Foreskin fibroblast (primary cell): ENCODE measurements around the genes PI16, RNF8 and ZFAND3.

GRCh38 chr6:36954157-36955132 lies at the start of gene PI16:
Gene PI16 (plus strand): TSS chr6:36954738.
- RRBS, result no CpG with 5 or more reads among the region's 17 CpGs

DNA sequence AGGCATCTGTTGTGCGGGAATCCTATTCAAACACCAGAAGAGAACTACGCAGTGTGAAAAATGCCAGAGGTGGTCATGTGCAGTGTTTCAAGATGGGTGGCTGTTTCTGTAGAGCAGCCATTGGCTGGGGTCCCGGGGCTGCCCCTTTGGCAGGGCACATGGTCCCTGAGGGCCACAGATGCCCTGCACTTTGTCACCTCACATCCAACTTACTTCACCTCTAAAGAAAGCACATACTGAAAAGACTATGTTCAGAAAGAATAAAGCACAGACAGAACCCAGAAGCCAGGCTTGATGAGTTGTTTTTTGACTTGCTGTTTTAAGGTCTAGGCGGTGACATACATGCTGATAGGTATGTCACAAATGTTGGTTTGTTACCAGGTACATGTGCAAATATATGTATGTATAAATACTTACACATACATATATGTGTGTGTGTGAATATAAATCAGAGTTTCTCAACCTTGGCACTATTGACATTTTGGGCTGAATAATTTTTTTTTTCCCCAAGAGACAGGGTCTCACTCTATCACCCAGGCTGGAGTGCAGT lies 12.2 kb downstream of the MTCH1 start:
- RRBS, result no CpG with 5 or more reads among the region's 4 CpGs

DNA sequence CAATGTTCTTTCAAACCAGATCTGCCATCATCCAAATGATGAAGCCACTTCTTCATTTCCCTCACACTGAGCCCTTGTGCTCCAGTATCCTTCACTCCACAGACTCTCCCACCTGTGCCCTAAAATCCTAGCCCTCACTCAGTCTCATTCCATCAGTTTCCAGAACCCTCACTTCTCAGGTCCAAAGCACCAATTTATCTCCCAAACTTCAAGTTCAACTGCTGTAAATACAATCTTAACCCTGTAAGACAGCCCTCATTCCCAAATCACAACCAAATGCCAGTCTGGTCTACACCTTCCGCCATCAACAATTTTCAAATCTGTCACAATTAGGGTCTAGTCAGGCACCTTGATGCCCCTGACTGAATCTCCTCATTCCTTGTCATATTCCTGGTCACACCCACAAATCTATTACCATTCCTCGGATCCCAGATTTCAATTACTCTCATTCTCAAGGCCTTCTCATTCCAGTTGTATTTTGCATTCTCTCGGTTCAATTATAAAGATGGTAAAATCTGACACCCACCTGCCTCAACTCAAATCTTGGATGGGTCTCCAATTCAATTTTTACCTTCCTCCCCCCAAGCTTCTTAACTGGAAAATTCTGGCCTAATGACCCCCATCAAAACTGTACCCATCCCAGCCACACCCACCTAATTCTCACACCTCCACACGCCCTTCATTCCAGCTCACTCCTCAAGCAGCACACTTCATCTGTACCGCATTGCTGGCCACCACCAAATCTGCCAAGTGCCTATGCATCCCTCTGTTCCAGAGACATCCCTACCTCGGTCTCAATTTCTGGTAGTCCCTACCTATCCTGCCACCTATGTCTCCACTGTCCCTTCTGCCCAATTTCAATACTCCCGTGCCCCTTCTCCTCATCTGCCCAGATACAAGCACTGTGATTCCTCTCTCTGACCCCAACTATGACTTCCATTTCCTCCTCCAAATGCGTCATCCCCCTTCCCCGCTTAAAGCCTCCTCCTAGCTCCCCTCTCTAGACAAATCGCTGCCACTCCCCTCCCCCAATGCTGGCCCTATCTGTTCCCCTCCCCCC lies 1.6 kb downstream of the MTCH1 start:
- RRBS, result no CpG with 5 or more reads among the region's 10 CpGs

DNA sequence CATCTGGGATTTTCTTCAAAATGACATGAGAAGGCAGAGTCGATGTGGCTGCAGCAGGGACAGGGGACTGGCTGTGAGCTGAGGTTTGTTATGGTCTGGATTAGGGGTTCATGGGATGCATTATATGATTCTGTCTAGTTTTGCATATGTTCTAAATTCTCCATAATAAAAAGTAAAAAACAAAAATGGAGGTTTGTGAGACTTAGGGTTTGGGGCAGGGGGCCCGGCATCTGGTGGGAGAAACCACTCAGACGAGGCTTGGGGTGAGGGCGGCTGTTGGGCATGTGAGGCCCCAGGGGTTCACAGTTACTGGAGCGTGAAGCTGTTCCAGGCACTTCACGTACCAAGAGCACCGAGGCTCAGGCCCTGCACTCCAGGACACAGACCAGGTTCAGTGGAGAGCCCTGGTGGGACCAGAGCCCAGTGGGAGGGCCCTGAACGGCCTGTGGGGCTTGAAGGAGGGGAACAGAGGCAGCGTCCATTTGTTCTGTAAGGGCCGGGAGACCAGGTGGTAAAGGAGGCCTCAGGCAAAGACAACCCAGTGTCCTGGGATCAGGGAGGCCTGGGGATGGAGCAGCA lies 1.5 kb upstream of the FGD2 start:
- RRBS, result no CpG with 5 or more reads among the region's 10 CpGs

GRCh38 chr6:37029307-37029880 lies 23.9 kb downstream of the FGD2 start:
- RRBS, result no CpG with 5 or more reads among the region's 3 CpGs

DNA sequence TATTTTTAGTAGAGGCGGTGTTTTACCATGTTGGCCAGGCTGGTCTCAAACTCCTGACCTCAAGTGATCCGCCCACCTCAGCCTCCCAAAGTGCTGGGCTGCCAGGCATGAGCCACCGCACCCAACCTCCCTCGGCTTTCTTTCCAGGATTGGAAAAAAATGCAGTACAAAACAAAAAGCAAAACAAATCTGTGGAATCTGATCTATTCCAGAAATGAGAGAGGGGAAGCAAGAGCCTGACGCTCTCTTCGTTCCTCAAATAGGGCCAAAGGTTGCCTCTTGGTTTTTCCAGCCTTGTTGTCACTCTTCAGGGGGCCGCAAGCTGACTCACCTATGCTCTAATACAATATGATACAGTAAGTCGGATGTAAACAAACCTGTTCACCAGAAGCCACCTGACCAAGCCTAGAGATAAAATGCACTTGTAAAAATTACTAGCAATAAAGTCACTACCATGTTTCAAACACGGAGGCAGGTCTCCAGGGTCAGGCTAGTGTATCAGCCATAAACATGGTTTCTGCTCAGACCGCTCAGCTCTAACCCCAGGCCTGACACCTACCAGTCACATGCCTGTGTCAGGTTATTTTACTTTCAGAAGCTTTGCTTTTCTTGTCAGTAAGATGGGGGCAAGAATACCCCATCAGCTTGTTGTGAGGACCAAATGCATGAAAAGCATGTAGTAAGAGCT lies 65.4 kb upstream of the PIM1 start:
- RRBS, result no CpG with 5 or more reads among the region's 10 CpGs

GRCh38 chr6:37136089-37136749 lies 33.7 kb upstream of the PIM1 start:
- RRBS, result no CpG with 5 or more reads among the region's 5 CpGs

DNA sequence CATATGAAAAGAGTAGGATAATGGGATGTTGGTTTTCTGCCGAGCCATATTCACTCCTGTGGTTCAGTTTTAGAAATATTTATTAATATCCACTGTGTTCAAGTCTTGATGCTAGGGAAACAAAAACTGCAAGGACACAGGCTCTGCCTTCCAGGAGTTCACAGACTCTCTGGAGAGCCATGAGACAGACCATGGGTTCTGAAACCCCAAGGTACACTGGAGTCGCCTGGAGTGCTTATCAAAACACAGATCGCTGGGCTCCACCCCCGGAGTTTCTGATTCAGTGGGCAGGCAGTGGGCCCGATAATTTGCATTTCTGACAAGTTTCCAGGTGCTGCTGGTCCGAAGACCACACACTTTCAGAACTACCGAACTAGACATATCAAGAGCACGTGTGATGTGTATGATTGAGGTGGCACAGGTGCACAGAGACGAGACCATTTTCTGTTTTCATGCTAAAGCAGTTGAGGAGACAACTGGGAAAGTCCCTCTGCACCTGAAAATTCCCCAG lies 14.6 kb upstream of the PIM1 start:
- RRBS, result no CpG with 5 or more reads among the region's 9 CpGs

- RRBS, result no CpG with 5 or more reads among the region's 18 CpGs
These were observed 6.0 kb downstream of the PIM1 start for GRCh38 chr6:37175846-37176381.

- RRBS, result no CpG with 5 or more reads among the region's 4 CpGs
These were observed 17.4 kb upstream of the TBC1D22B start for GRCh38 chr6:37239950-37240767.

DNA sequence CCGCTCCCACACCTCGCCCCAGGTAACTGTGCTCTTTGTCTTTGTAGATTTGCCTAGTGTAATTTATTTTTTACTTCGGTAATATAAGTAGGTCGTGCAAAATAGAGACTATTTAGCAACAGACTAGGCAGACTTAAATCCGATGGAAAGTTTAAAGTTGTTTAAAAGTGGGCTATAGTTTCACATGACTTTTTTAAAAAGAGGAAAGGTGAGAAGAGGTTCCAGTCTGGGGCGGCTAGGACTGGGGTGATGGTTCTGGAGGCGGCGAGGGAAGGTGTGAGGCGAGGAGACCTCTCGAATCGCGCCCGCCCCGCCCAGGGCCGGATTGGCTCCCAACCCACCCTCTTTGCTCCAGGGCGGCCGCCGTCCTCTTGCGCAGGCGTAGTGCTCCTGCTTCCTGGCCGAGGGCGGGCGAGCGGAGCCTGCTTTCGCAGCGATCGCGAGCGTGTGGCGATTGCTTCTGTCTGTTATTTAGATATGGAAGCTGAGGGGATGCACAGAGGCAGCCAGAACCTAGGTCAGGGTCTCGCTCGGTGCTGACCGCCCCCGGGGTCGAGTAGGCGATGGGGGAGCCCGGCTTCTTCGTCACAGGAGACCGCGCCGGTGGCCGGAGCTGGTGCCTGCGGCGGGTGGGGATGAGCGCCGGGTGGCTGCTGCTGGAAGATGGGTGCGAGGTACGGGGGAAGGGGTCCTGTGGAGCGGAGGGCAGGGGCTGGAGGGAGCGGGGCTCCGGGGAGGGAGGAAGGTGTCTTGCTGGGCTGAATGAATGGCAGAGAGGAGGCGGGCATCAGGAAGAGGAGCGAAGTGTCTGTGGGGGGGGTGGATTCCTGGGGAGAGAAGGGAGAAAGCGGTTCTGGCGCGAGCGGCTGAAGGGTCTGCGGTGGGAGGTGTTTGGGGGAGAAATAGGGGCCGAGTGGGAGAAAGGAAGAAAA lies at the start of gene RNF8:
RNF8 (plus strand) TSS at position 382 of the 932 bp plus-strand sequence.
- RRBS, result under 1% methylated on average over 6 of the region's 59 CpGs

GRCh38 chr6:37369877-37370315 lies 16.1 kb downstream of the RNF8 start:
- RRBS, result no CpG with 5 or more reads among the region's 1 CpG

GRCh38 chr6:37423552-37424305 lies 9.3 kb upstream of the CMTR1 start:
- RRBS, result no CpG with 5 or more reads among the region's 11 CpGs

DNA sequence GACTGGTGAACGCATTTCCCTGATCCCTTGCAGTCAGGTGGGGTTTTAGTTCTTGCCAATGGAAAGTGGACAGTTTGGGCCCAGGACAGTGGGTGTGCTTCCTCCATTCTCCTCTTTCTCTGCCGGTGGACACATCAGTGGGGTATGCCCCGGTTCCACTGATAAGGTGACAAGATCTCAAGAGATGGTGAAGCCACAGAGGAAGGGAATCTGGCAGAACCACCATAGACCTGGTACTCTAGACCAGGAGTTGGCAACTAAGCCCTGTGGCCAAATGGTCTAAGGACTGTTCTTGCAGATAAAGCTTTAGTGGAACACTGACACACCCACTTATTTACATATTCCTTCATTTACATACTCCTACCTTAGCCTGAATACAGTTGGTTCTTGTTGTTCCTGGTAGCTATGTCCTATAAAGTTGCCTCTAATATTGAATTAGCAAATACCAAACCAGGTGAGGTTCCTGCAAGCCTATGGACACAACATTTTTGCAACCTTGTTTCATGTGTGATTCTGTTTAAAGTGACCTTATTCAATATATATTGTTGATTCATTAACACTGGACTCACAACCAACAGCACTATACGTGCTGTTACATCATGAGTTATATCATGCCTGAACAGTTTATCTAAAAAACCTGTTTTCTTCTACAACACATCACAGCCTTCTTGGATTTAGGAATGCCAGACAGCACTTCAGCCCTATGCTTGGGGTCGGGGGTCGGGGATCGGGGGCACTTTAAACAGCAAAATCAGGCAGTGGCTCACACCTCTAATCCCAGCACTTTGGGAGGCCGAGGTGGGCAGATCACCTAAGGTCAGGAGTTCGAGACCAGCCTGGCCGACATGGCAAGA lies 2.6 kb downstream of the CCDC167 start:
- RRBS, result no CpG with 5 or more reads among the region's 10 CpGs

DNA sequence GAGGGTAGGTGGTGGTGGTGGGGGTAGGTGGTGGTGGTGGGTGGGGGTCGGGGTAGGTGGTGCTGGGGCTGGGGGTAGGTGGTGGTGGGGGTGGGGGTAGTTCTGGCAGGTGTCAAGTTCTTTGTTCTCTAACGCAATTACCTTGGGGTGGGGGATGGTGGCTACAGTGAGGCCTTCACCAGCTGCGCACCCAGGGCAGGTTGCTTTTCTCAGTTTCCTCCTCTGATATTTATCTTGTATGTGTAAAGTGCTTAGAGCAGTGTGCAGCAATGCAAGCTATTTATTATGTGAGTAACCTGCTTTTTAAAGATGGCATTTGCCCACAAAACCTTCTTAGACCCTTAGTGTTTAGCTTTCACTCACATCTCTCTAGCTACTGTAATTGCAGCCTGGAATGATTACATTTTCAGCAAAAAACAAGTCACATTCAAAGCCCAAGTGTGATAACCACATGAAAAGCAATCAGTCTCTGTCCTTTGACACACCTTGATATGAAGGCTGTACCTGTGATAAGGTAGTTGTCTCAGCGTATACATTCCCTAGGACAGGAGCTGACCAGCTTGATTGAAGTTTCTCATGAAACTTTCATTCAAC lies 8.3 kb upstream of the CCDC167 start:
- RRBS, result no CpG with 5 or more reads among the region's 4 CpGs

- RRBS, result no CpG with 5 or more reads among the region's 12 CpGs
These were observed 48.0 kb upstream of the CCDC167 start for GRCh38 chr6:37547398-37548333.

GRCh38 chr6:37819277-37820148 lies at the start of gene ZFAND3:
Gene ZFAND3 (plus strand): TSS chr6:37819727.
- RRBS, result 2% methylated on average over 29 of the region's 105 CpGs

DNA sequence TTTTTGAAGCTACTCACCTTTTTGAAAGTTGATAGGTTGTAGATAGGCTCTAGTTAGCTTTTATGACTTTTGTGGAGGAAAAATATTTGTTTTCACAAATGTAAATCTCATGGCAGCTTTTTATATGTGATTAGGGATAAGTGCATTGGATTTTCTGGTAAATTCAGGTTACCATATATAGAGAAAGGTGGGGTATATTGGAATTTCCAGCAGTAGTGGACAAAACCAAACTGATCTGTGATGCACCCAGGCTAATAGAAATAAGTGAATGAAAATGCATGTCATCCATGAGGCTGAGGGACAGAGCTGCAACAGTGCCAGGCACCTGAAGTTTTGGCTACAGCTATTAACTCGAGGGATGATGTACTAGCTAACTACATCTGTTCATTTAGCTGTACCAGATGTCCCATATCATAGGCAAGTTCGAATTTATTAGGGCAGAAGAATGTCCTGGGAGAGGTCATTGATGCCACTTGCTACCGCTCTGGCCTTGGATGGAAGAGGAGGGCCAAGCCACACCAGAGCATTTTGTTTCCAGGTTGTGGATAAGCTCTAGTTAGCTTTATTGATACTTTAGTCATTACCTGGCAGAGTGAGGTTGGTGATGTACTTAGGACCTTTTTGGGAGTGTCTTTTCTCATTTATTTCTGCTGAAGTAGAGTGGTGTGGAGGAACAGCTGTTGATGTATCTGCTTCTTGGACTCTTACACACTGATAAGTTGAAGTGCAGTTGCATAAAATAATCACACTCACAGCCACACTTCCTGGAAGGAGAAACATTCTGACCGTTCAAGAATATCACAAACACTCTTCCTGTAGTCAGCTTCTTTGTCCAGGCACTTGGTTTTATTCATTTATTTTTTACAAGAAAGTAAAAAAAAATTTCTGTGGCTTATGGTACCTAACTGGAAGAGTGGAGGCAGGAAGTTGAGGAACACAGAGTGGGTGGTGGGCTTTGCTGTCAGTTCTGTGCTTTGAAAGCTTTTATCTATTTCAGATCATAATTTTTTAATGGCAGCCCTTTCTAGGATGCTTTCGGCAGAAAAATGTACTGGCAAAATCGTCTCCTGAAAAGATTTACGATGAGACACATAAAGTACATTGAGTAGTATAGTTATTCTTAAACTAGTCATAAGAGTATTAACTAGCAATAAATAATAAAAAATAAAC lies 8.2 kb downstream of the ZFAND3 start:
- RRBS, result no CpG with 5 or more reads among the region's 7 CpGs

DNA sequence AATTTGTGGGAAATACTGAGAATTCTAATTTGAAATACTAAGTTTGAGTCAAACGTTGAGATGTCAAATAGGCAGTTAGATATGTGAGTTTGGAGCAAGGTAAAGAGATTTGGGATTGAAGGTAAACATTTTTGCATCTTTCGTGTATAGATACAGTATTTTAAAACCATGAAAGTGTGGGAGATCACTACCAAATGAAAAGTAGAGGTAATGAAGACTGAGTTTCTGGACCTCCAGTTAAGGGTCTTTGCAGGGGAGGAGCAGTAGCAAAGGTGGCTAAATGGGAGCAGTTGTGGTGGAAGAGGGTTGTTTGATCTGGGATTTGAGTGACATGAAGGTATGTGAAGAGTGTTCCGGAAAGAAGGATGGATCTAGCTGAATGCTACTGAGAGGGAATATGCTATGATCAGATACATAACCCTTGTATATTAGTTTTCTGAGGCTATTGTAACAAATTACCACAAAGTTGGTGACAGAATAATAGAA lies 106.3 kb downstream of the ZFAND3 start:
- RRBS, result no CpG with 5 or more reads among the region's 3 CpGs

DNA sequence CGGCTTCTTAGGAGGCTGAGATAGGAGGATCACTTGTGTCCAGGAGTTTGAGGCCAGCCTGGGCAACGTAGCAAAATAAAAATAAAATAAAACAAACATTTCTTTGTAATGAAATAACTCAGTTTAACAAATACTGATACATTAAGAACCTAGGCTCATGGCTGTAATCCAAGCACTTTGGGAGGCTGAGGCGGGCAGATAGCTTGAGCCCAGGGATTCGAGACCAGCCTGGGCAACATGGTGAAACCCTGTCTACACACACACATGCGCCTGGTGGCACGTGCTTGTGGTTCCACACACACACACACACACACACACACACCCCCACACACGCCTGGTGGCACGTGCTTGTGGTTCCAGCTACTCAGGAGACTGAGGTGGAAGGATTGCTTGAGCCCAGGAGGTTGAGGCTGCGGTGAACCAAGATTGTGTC lies 165.7 kb downstream of the ZFAND3 start:
- RRBS, result no CpG with 5 or more reads among the region's 9 CpGs